WTC11 (cell line): ENCODE measurements around a stretch of chr17.

DNA sequence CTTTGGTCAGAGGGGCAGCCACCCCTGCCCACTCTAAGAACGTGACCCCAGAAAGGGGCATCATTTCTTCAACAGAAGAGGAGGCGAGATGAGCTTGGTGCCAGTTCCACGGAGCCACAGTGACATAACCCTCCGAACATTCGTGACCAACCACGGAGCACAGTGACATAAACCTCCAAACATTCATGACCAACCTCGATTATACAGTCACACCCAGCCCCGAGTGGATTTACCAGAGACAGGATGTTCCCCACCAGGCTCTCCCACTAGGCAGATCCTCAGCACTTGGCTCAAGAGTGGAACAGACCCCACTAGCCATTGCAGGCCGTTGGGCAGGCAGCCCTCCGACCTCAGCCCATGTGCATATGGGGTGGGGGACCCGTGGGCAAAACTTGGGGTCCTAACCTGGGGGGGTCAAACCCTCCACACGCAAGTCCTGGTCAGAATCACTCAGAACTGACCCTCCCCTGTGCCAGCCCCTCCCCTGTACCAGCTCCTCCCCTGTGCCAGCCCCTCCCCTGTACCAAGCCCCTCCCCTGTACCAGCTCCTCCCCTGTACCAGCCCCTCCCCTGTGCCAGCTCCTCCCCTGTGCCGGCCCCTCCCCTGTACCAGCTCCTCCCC is 113.0 kb downstream of the METRNL start:
- PRO-cap, result no peak

DNA sequence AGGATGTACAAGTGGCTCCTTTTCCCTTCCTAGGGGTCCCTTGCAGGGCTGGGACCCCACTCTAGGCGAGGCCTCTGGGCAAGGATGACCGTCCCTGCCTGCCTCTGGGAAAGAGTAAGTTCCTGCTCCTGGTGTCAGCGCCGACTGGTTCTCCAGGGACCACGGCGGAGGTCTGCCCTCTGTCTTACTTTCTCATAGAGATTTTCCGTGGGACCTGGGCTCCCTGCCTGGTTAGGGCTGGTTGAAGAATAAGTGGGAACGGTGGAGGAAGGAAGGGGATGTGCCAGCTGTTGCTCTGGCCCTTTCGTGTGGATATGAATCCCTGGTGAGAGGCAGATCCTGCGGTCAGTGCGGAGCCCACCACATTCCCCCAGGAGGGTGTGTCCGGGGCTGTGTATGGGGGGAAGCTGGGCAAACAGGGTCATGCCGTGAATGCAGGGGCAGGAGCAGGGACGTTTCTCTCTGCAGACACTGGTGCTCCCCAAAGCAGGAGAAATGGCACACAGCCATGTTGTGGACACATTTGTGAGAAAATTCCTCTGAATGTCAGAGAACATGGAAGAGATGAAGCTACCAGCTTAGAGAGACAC is 124.4 kb downstream of the METRNL start:
- PRO-cap, result no peak